GM12878 (cell line): ENCODE measurements around a stretch of chr17.

DNA sequence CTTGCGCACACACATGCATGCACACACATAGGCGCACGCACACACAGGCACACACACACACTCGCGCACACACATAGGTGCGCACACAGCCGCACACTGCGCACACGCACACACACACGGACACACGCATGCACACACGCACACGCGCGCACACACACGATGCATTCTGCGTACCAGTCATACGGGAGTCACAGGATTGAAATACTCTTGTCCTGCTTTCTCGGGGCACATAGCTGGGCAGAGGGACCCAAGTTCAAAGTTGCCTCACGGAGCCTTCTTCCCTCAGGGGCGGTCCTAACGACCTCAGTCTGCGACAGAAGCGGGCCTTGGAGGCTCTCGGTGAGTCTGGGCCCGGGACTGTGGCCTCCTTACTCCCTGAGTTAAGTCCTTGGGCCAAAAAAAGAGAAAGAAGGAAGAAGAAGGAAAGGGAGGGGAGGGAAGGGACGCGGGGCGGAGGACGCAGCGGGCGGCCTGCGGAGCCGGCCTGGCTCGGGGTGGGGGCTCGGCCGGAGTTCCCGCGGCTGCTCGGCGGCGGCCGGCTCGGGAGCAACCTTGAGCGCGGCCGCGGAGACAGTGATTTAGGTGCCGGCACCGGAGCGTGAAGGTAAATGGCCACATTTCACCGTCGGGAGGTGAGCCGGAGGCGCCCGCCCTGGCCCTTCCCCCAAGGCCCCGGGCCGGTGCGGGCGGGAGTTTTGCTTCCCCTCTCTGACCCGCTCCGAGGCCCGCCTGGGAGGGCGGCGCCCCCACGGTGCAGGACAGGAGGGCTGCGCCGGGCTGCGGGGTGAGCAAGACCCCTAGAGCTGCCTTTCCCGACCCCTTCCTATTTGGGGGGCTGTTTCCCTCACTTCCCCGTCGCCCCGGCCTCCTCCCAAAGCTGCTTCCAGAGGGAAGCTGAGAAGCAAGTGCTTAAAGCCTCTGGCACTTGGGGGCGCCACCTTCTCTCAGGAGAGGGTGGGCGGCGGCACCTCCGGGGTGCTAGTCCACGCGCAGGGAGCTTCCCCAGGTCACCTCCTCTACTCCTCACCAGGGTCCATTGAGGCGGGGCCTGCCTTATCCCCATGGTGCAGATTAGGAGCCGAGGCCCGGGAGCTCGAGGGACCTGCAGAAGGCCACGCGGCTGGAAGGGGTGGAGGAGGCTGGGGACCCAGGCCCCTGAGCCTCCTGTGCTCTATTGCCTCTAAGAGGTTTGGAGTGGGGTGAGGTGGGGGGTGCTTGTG lies 56.4 kb downstream of the MRM1 start:
- RAMPAGE, long total RNA: no peak
- RRBS, 2 experiments: no CpG with 5 or more reads among the region's 85 CpGs
CAGE:
- cytosol, long polyA minus RNA: no peak
- cytosol, long polyA plus RNA: no peak
- long polyA plus RNA: no peak
- nucleolus, long total RNA: no peak
- nucleus, long polyA plus RNA: no peak
- nucleus, long total RNA: no peak

DNA sequence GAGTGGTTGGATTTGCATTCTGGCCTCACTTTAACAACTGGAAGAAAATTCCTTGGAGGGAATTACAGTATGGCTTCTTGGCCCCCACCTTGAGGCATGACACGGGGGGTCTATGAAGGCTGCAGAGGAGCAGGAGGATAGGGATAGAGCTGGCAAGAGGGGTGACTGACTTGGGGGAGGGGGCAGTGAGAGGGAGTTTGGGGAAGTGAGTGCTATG lies 89.1 kb downstream of the MRM1 start:
- RAMPAGE, long total RNA: no peak
- RRBS, 2 experiments: no CpG with 5 or more reads among the region's 1 CpG
CAGE:
- cytosol, long polyA minus RNA: no peak
- cytosol, long polyA plus RNA: no peak
- long polyA plus RNA: no peak
- nucleolus, long total RNA: no peak
- nucleus, long polyA plus RNA: no peak
- nucleus, long total RNA: no peak

DNA sequence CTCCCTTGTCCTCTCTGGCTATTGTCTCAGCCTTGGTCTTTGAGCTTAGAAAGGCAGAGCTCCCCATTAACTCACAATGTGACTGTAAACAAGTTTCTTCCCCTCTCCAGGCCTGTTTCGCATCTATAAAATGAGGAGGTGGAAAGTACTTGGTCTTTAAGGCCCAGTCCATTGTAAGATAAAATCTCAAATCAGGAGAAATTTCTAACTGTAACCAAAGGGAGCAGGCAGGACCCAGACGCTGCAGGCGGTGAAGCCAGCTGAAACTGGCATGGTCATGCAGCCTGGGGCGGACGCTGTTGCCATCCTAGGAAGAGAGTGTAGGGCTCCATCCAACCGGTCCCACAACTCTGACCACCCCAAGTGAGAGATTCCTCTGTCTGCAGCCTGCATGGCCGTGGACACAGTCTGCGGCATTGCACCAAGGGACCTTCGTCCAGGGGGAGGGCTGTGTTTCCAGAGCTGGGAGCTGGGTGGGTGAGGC lies 17.4 kb upstream of the LHX1 start:
- RAMPAGE, long total RNA: no peak
- RRBS, 2 experiments: no CpG with 5 or more reads among the region's 9 CpGs
CAGE:
- cytosol, long polyA minus RNA: no peak
- cytosol, long polyA plus RNA: no peak
- long polyA plus RNA: no peak
- nucleolus, long total RNA: no peak
- nucleus, long polyA plus RNA: no peak
- nucleus, long total RNA: no peak

DNA sequence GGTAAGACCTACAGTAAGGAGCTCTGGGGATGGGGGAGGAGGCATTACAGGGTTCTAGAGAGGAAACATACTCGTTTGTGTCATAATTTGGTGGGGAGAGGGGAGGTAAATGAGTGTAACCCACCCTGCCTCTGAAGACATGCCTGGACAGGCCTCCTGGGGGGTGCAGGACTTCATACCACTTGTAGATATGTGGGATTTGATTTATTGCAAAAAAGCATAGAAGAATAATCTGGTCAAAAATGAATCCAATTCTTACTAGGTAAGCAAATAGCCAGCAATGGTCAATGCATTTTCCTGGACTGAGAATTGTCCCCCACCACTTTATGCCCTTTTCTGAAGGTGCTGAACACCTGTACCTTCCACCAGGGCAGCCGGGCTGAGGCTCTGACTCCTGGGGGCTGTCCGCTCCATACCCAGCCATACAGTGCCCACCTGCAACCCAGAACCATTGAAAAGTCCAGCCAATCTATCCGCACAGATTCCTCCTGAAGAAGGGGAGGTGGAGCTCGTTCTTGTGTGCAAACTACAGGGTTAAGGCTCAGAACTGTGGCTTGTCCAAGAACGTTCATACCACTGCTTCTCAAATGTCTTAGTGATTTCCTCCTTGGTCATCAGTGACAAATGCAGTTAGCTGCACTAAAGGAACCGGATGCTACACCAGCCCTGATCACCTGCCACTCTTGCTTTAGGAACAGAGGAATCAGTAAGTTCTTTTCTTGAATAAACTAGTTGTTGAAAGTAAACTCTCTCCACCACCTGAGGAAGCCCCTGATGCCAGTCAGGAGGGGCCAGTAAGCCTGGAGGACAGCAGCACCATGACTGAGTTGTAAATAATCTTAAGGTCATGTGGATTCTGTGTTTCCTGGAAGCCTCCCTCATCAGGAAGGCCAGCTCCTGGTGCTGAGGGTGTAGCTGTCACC lies 136.8 kb downstream of the AATF start:
- RAMPAGE, long total RNA: no peak
- RRBS, 2 experiments: no CpG with 5 or more reads among the region's 7 CpGs
CAGE:
- cytosol, long polyA minus RNA: no peak
- cytosol, long polyA plus RNA: no peak
- long polyA plus RNA: no peak
- nucleolus, long total RNA: no peak
- nucleus, long polyA plus RNA: no peak
- nucleus, long total RNA: no peak

DNA sequence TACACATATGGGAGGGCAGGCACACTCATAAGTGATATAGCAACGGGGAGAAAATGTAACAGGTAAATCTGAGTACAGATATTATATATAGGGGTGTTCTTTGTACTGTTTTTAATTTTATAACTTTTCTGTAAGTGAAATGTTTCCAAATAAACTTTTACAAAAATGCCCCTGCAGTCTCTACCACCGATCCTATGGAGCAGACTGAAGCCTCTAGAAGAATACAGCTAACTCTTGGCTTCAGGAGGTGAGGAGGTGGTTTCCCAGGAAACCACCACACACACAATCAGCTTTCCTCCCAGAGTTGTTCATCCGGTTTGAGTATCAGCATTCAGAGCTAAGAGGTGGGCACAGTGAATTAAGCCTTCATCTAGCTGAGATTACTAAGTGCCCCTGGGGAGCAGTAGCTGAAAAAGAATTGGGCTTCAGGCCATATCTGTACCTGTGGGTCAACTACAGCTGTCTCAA lies 139.6 kb downstream of the AATF start:
- RAMPAGE, long total RNA: no peak
- RRBS, 2 experiments: no CpG with 5 or more reads among the region's 3 CpGs
CAGE:
- cytosol, long polyA minus RNA: no peak
- cytosol, long polyA plus RNA: no peak
- long polyA plus RNA: no peak
- nucleolus, long total RNA: no peak
- nucleus, long polyA plus RNA: no peak
- nucleus, long total RNA: no peak

GRCh38 chr17:37356780-37357233 lies 19.0 kb upstream of the C17orf78 start:
- RAMPAGE, long total RNA: no peak
- RRBS, 2 experiments: no CpG with 5 or more reads among the region's 3 CpGs
CAGE:
- cytosol, long polyA minus RNA: no peak
- cytosol, long polyA plus RNA: no peak
- long polyA plus RNA: no peak
- nucleolus, long total RNA: no peak
- nucleus, long polyA plus RNA: no peak
- nucleus, long total RNA: no peak

DNA sequence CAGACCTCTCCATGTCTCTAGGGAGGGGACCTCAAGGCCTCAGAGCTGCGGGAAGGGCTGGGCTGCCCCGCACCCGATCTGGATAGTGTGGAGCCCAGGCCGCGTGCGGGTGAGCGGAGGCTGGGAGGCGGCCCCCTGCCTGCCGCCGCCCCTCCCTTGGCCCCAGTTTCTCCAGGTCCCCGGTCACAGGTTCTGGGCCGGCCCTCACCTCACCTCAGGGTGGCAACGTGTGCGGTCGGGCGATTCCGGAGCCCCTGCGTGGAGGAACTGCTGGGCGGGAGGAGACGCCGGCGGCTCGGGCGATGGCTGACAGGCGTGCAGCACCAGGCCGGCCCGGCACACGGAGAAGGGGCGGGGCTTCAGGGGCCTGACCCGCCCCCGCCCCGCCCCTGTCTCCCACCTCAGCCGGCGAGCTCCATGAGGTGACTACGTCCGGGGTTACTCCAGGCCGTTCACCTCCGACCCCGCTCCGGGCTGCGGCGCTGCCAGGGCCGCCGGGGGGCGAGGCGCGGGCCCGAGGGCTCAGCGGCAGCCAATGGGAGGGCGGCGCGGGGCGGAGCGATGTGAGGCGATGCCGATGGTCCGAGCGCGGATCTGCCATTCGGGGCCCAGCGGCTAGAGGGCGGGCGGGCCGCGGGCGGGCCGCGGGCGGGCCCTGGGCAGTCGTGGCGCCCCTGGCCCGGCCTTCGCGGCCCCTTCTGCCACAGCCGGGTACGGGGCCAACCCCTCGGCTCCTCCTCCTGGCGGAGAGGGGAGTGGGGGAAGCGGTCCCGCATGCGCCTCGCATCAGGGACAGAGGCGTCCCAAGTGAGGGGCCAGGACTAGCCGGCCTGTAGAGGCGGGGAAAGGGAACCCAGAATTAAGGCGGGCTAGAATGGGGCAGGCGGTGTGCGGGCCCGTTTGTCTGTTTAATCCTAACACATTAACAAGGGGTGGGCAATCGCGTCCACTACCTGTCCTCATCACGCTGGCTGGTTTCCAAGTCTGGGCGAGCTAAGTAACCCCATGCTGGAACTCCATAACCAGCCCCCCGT lies 16.7 kb upstream of the C17orf78 start:
- RAMPAGE, long total RNA: start-site peak on the minus strand centred at position 310 of the sequence, 7 bp wide, 157 and 287 reads in 2 replicates
- RRBS, 2 experiments: no CpG with 5 or more reads among the region's 94 CpGs
CAGE:
- cytosol, long polyA minus RNA: no peak
- cytosol, long polyA plus RNA: no peak
- long polyA plus RNA: start-site peak on the minus strand centred at position 324 of the sequence, 102 bp wide, 79 and 99 reads in 2 replicates
- nucleolus, long total RNA: no peak
- nucleus, long polyA plus RNA: start-site peak on the minus strand centred at position 307 of the sequence, 21 bp wide, 85 and 151 reads in 2 replicates
- nucleus, long total RNA: no peak

- RAMPAGE, long total RNA: no peak
- RRBS, 2 experiments: no CpG with 5 or more reads among the region's 4 CpGs
CAGE:
- cytosol, long polyA minus RNA: no peak
- cytosol, long polyA plus RNA: no peak
- long polyA plus RNA: no peak
- nucleolus, long total RNA: no peak
- nucleus, long polyA plus RNA: no peak
- nucleus, long total RNA: no peak
Observed at GRCh38 chr17:37587495-37588162, 21.6 kb downstream of the SYNRG start.

GRCh38 chr17:37608038-37608319 lies 1.2 kb downstream of the SYNRG start:
- RAMPAGE, long total RNA: no peak
- RRBS, 2 experiments: no CpG with 5 or more reads among the region's 6 CpGs
CAGE:
- cytosol, long polyA minus RNA: no peak
- cytosol, long polyA plus RNA: no peak
- long polyA plus RNA: no peak
- nucleolus, long total RNA: no peak
- nucleus, long polyA plus RNA: no peak
- nucleus, long total RNA: no peak

GRCh38 chr17:37746064-37746555 lies 1.3 kb upstream of the HNF1B start:
- RAMPAGE, long total RNA: no peak
- RRBS, 2 experiments: no CpG with 5 or more reads among the region's 13 CpGs
CAGE:
- cytosol, long polyA minus RNA: no peak
- cytosol, long polyA plus RNA: no peak
- long polyA plus RNA: no peak
- nucleolus, long total RNA: no peak
- nucleus, long polyA plus RNA: no peak
- nucleus, long total RNA: no peak

DNA sequence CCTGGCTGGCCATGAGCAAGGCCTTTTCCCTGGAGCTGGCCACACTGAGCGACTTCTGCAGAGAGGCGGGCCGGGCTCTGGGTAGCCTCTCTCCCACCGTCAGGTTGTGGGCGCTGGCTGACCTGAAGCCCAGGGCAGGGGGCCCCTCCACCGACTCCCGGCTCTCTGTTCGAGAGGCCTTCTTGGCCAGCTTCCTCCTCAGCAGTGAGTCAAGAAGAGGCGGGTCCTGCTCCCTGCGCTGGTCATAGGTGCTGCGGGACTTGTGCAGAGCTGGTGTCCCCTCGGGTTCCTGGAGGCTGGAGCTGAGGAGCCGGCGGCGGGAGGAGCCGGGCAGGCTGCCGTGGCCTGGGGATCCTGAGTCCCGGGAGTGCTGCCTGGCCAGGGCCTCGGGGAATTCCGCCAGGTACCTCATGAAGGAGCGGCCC lies 12.7 kb downstream of the GPR179 start:
- RAMPAGE, long total RNA: no peak
- RRBS, 2 experiments: no CpG with 5 or more reads among the region's 21 CpGs
CAGE:
- cytosol, long polyA minus RNA: no peak
- cytosol, long polyA plus RNA: no peak
- long polyA plus RNA: no peak
- nucleolus, long total RNA: no peak
- nucleus, long polyA plus RNA: no peak
- nucleus, long total RNA: no peak

GRCh38 chr17:38366206-38366405 lies 14.5 kb downstream of the SOCS7 start:
- RAMPAGE, long total RNA: no peak
- RRBS, 2 experiments: no CpG with 5 or more reads among the region's 5 CpGs
CAGE:
- cytosol, long polyA minus RNA: no peak
- cytosol, long polyA plus RNA: no peak
- long polyA plus RNA: no peak
- nucleolus, long total RNA: no peak
- nucleus, long polyA plus RNA: no peak
- nucleus, long total RNA: no peak

GRCh38 chr17:38405032-38405544 lies 23.2 kb upstream of the ARHGAP23 start:
- RAMPAGE, long total RNA: no peak
- RRBS, 2 experiments: no CpG with 5 or more reads among the region's 4 CpGs
CAGE:
- cytosol, long polyA minus RNA: no peak
- cytosol, long polyA plus RNA: start-site peak on the plus strand at chr17:38405310-38405331, 70 and 98 reads in 2 replicates
- long polyA plus RNA: no peak
- nucleolus, long total RNA: no peak
- nucleus, long polyA plus RNA: no peak
- nucleus, long total RNA: no peak

GRCh38 chr17:38421295-38421896 lies 6.9 kb upstream of the ARHGAP23 start:
- RAMPAGE, long total RNA: no peak
- RRBS, 2 experiments: no CpG with 5 or more reads among the region's 14 CpGs
CAGE:
- cytosol, long polyA minus RNA: no peak
- cytosol, long polyA plus RNA: no peak
- long polyA plus RNA: no peak
- nucleolus, long total RNA: no peak
- nucleus, long polyA plus RNA: no peak
- nucleus, long total RNA: no peak

GRCh38 chr17:38473999-38475219 lies 46.1 kb downstream of the ARHGAP23 start:
- RAMPAGE, long total RNA: no peak
- RRBS, 2 experiments: no CpG with 5 or more reads among the region's 21 CpGs
CAGE:
- cytosol, long polyA minus RNA: no peak
- cytosol, long polyA plus RNA: no peak
- long polyA plus RNA: no peak
- nucleolus, long total RNA: no peak
- nucleus, long polyA plus RNA: no peak
- nucleus, long total RNA: no peak

GRCh38 chr17:38614074-38614621 lies 8.4 kb upstream of the SRCIN1 start:
- RAMPAGE, long total RNA: no peak
- RRBS, 2 experiments: no CpG with 5 or more reads among the region's 5 CpGs
CAGE:
- cytosol, long polyA minus RNA: no peak
- cytosol, long polyA plus RNA: no peak
- long polyA plus RNA: no peak
- nucleolus, long total RNA: no peak
- nucleus, long polyA plus RNA: no peak
- nucleus, long total RNA: no peak

DNA sequence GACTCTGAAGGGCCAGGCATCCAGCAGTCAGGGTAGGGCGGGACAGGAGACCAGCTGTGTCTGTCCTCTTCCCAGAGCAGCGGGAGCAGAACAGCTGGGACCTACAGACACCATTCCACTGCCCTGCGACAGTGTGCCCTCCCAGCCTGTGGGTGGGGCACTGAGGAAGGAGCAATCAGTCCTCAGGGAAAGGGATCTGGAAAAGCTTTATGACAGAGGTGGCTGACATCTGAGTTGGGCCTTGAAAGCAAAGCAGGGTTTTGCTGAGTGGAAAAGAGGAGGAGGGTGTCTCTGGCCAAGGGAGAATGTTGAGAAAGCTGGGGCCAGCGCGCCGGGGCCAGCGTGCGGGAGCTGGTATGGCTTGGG lies 11.5 kb upstream of the SRCIN1 start:
- RAMPAGE, long total RNA: no peak
- RRBS, 2 experiments: no CpG with 5 or more reads among the region's 8 CpGs
CAGE:
- cytosol, long polyA minus RNA: no peak
- cytosol, long polyA plus RNA: no peak
- long polyA plus RNA: no peak
- nucleolus, long total RNA: no peak
- nucleus, long polyA plus RNA: no peak
- nucleus, long total RNA: no peak

GRCh38 chr17:38685535-38685915 lies 10.8 kb upstream of the EPOP start:
- RAMPAGE, long total RNA: no peak
- RRBS, 2 experiments: no CpG with 5 or more reads among the region's 13 CpGs
CAGE:
- cytosol, long polyA minus RNA: no peak
- cytosol, long polyA plus RNA: no peak
- long polyA plus RNA: no peak
- nucleolus, long total RNA: no peak
- nucleus, long polyA plus RNA: no peak
- nucleus, long total RNA: no peak

DNA sequence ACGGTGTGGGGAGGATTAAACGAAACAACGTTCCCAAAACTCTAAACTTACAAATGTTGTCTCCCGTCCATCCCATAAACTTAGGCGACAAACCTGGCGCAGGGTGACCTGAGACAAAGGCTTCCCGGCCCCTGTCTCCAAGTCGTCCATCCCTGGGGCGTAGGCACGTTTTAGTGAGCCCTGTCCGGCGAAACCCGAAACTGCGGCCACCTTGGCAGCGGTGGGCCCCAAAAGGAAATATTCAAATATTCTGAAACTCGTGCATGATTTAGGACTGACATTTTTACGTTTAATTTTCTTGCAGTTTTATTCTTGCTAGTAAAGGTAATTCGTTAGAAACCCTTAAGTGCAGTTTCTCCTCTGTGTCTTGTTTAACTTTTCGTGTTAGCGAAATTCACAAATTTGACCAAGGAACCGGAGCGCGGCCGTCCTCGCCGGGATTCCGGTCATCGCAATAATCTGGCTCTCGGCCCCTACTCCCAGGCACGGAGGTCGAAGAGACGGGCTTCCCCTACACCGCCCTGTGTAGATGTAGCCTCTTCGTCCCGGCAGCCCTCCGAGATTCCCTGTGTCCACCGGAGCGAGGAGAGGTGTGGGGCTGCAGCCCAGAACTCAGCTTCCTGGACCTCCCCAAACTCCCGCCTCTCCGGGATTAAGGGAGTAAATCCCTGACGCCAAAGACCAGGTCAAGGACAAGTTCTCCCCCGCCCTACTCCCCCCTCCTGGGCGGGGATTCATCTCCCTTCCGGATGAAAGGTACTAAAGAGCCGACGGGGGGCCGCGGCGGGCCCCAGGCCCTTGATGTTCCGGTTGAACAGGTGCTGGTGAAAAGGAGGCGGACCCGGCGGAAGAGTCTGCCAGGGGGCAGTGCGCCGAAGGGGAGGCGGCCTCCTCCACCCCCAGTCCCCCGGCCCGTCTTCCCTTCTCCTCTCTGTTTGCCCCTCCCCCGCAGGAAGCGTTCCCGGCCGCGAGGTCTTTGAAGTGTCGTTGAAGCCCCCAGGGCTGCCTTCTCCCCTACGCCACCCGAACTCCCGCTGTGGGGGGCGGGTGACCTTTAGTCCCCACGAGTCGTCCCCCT lies 1.5 kb upstream of the MLLT6 start:
- RAMPAGE, long total RNA: no peak
- RRBS, 2 experiments: no CpG with 5 or more reads among the region's 70 CpGs
CAGE:
- cytosol, long polyA minus RNA: no peak
- cytosol, long polyA plus RNA: no peak
- long polyA plus RNA: start-site peak on the plus strand centred at position 961 of the sequence, 59 bp wide, 17 and 26 reads in 2 replicates
- nucleolus, long total RNA: start-site peak on the minus strand centred at position 700 of the sequence, 139 bp wide, 261 reads; start-site peak on the plus strand centred at position 967 of the sequence, 32 bp wide, 64 reads
- nucleus, long polyA plus RNA: start-site peak on the plus strand centred at position 891 of the sequence, 211 bp wide, 67 and 23 reads in 2 replicates
- nucleus, long total RNA: no peak

- RAMPAGE, long total RNA: no peak
- RRBS, 2 experiments: no CpG with 5 or more reads among the region's 24 CpGs
CAGE:
- cytosol, long polyA minus RNA: no peak
- cytosol, long polyA plus RNA: no peak
- long polyA plus RNA: no peak
- nucleolus, long total RNA: start-site peak on the plus strand at chr17:38704469-38704670, 20 reads
- nucleus, long polyA plus RNA: no peak
- nucleus, long total RNA: no peak
Observed at GRCh38 chr17:38704270-38704764, 756 bp upstream of the MLLT6 start.